Metastatic Liver Carcinoma in the Lung (tissue), 2 donors: ENCODE measurements around the genes PHACTR2, ZC2HC1B and UTRN.

DNA sequence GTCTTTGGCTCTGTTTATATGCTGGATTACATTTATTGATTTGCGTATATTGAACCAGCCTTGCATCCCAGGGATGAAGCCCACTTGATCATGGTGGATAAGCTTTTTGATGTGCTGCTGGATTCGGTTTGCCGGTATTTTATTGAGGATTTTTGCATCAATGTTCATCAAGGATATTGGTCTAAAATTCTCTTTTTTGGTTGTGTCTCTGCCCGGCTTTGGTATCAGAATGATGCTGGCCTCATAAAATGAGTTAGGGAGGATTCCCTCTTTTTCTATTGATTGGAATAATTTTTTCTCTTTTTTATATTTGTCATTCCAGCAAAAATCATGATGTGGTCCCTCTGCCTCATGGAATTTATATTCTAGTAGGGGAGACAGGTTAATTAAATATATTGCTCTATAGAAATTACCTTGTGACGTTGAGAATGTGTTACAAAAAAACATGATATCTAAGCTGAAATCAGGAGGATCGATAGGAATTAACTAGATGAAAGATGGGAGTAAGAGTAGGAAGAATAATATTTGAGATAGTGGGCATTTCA is 122.7 kb downstream of the ADGRG6 start:
- PRO-cap, 2 experiments, result no peak in any of the 2 experiments

- PRO-cap, 2 experiments, result peak in 1 of 2 experiments; most common plus-strand start chr6:142542948 (in 1)
These were observed 241.0 kb downstream of the ADGRG6 start for GRCh38 chr6:142542718-142543224.

GRCh38 chr6:142759996-142760927 is 184.7 kb downstream of the HIVEP2 start:
- PRO-cap, 2 experiments, result no peak in any of the 2 experiments

DNA sequence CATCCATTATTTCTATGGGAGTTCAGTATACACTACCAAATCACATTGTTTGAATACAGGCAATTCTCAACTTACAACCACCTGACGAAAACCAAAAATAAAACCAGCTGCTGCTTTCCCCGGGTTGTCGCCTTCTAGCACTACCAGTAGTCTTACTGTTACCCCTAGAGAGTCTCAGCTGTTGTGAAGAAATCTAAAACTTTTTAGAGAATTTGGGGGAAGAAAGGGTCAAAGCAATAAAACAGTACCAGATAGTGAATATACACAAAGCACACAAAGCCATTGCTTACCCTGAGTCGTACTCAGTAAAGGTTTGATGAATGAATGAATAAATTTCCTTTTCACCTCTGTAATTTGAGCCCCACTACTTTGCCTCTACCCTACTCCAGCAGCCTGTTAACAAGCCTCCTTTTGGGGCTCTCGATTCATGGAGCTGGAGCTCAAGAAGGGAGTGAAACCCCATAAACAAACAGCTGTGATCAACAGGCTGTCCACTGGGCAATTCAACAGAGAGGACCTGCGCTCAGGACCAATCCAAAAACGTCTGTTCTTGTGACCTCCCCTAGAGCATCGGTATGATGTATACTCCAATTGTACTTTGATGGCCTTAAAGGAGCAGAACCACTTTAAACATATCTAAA is 37.6 kb downstream of the HIVEP2 start:
- PRO-cap, 2 experiments, result no peak in any of the 2 experiments

GRCh38 chr6:142927774-142928231 is 17.2 kb downstream of the HIVEP2 start:
- PRO-cap, 2 experiments, result no peak in any of the 2 experiments

DNA sequence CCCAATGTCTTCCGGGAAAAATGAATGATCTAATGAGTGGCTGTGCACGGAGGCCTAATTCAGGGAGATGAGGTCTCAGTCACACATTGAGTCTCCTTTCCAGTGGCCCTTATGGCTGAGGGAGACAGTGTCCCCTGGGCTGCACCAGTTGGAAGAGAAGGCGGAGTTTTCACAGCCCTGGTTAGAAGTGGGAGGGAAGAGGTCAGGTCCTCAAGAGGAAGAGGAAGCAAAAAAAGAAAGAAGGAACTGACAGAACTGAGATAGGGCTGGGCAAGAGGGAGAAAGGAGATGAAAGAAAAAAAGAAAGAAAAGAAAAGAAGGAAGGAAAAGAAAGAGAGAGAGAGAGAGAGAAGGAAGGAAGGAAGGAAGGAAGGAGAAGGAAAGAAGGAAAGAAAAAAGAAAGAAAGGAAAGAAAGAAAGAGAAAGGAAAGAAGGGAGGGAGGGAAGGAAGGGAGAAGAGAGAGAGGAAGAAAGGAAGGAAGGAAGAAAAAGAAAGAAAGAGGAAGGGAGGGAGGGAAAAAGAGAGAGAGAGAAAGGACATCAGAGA is 5.1 kb upstream of the FUCA2 start:
- PRO-cap, 2 experiments, result no peak in any of the 2 experiments

GRCh38 chr6:143566958-143567405 is 55.5 kb upstream of the FUCA2 start:
- PRO-cap, 2 experiments, result no peak in any of the 2 experiments

- PRO-cap, 2 experiments, result no peak in any of the 2 experiments
These were observed 65.8 kb upstream of the FUCA2 start for GRCh38 chr6:143577214-143577905.

DNA sequence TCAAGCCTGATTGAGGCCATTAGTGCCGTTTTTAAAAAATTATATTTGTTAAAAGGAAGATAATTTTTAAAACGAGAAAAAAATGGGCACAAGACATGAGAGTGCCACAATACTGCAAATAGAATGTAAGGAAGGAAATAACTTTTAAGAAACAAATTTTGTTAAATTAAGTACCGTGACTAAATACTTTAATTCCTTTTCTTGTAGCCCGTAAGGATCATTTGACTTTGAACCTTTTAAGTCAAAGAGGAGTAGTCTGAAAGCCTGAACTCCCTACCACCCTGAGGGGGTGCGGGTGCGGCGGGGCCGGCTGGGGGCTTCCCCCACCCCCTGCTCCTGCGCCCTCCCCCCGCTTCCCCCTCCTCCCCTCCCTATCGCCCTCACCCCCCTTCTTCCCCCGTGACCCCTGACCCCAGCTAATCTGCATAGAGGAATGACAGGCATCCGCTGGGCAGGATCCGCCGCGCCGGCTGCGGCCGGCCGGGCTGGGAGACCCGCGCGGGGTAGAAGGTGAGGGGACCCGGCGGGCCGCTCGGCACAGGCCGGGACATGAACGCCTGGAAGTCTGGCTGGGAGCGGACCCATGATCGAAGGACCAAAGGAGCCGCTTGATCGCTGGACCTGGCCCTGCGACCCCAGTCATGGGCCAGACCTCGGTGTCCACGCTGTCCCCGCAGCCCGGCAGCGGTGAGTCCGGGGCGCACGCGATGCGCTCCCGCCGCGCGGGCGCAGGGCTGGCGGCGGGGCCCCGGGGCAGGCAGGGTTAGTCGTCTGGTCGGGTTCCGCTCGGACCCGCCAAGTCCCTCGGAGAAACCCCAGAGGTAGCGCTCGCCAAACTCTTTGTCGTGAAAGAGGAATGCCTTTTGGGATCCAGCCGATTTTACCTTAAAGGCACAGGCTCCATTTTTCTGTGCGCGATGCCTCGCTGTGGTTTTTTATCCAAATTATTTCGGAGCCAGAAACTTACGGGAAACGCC is at the start of gene PHACTR2:
Gene PHACTR2 (plus strand): TSS at position 443 of the 977 bp plus-strand sequence.
- PRO-cap, 2 experiments, result peak in 2 of 2 experiments; most common plus-strand start position 443 of the sequence (in 2); most common minus-strand start position 283 of the sequence (in 1)

DNA sequence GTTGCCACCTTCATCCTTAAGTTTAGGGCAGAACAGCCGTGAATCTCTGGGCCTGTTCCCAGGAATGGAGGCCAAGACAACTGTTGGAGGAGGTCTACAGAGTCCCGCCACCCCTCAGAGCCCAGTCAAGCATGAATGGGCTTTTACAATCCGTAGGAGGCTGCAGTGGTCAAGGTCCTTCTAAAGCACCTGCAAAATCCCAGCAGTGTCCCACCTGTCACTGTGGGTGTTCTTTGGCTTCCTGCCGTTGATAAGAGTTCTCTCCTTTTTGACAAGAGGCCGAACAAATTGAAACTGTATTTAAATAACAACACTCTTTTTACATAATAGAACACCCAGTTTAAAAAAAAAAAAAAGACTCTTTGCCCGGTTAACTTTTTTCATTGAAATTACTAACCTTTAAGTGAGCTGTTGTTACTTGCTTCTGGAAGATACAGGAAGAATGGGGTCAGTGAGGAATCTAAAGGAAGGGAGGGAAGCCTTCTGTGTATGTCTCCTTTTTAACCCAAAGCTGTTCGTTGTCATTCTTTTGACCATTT is 68.8 kb downstream of the PHACTR2 start:
- PRO-cap, 2 experiments, result no peak in any of the 2 experiments

GRCh38 chr6:143864360-143865021 is at the start of gene ZC2HC1B:
Gene ZC2HC1B (plus strand): TSS chr6:143864474.
- PRO-cap, 2 experiments, result no peak in any of the 2 experiments

DNA sequence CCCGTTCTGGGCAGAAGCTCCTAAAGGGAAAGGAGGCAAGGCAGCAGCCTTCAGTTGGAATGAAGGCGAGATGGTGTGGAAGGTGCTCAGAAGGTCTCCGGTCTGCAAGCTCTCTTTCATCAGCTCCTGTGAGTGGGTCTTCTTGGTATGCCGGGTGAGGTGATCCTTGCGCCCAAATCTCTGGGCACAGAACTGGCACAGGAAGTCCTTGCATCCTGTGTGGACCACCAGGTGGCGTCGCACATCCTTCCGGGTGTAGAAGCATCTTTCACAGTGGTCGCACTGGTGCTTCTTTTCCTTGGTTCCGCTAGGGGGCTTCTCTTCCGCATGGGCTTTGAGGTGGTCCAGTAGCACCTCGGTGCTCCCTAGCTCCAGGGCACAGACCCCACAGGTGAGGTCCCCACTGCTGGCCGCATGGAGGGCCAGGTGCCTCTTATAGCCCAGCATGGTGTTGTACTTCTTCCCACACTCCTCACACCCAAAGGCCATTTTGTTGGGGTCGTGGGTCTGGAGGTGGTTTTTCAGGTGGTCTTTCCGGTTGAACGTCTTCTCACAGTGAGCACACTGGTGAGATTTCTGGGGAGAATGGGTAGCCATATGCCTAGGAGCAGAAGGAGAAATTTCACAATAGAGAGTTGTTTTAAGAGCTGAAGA is 65.9 kb downstream of the PLAGL1 start:
- PRO-cap, 2 experiments, result no peak in any of the 2 experiments

DNA sequence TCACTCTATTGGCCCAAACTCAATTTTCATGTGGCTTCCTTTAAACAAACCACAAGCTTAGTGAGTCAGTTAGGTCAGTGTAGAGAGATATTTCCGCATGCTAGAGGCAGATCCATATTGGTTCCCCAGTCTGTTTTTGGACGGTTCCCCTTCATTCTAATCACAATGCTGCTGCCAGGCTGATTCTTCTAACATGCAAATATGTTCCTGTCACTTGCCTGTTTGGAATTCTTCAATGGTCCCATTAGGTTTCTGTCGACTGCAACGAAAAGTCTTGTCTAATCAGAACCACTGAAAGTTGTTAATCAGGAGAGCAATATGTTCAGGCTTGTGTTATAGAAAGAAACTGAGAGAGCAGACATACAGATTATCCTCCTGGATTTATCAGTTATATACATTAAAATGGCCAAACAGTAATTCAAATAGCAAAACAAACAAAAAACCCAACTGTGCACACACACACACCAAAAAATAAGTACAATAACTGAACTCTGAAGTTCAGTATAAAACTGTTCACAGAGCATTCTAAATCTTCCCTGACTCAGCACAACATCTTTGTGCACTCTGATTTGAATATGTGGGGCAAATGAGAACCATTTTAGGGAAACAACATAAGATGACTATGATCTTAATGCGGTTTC is 42.0 kb downstream of the PLAGL1 start:
- PRO-cap, 2 experiments, result no peak in any of the 2 experiments

DNA sequence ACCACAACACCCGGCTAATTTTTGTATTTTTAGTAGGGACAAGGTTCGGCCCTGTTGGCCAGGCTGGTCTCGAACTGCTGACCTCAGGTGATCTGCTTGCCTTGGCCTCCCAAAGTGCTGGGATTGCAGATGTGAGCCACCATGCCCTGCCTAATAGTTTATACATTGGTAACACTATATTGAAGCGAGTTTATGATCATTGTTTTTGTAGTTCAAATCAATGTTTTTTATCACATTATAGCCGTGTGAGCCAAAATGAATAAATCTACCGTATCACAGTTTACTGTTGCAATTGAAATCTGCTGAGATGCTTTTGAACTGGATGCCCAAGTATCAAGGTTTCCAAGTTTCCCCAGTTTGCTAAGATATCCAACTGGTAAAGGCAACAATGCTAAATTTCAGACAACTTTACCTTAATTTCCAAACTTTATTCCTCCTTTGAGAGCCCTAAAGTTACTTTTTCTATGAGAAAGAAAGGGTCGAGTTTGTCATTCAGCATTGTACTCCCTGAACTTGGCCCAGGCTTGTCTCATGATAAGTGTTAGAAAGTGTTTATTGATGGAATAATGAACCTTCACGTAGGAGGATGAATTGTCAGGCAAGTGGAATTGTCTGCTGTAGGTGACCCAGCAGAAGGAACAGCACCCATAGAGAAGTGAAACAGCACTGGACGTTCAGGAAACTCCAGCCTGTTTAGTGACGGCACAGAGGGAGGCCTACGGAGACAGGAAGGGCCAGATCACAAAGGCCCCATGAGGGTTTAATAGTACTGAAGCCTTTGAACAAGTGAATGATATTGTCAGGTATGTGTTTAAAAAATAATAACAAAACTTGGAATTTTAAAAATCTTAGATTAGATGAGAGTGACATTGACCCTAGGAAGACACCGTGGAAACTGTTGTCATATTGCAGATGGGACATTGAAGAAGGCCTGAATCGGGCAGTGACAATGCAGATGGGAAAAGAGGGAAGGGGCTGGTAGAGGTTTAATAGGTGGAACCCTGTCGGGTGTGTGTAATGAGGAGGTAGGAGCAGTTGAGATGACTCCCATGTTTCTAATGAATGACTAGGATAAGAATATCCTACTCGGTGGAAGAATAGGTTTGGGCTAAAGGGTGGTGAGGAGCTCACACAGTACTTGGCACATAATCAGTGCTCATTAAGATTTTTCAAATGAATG is 2.9 kb downstream of the STX11 start:
- PRO-cap, 2 experiments, result no peak in any of the 2 experiments

DNA sequence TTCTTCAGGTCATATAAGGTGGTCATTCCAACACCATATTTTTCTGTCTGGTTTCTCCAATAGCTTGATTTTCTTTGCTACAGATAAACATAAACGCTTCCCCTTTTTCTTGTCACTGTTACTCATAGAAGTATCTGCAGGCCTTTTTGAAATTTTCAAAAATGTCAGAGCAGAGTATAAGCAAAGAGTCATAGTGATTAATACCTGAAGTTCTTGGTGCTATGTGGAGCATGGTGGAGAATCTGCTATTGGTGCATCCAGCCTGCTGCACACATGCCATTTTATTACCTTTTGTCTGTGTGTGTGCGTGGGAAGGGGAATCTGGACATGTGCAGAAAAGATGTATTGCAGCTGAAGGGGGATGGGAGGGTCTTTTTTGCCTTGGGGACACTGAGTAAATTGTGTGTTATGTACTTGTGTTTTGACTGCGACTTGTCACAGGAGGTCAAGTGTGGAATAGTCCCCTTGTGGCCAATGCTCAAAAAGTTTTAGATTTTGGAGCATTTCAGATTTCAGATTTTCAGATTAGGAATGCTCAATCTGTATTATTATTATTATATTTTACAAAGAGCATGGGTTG is 19.8 kb downstream of the STX11 start:
- PRO-cap, 2 experiments, result no peak in any of the 2 experiments

GRCh38 chr6:144190460-144191025 is 40.2 kb downstream of the STX11 start:
- PRO-cap, 2 experiments, result no peak in any of the 2 experiments

- PRO-cap, 2 experiments, result no peak in any of the 2 experiments
These were observed 41.3 kb downstream of the STX11 start for GRCh38 chr6:144191658-144192028.

GRCh38 chr6:144264721-144265304 is 20.3 kb upstream of the UTRN start:
- PRO-cap, 2 experiments, result peak in 1 of 2 experiments; most common plus-strand start chr6:144265195 (in 1)

- PRO-cap, 2 experiments, result peak in 2 of 2 experiments; most common plus-strand start chr6:144285336 (in 2); most common minus-strand start chr6:144284832 (in 2)
These were observed at the start of gene UTRN for GRCh38 chr6:144284525-144285713. Gene UTRN (plus strand): TSS chr6:144285335.

- PRO-cap, 2 experiments, result no peak in any of the 2 experiments
These were observed 68.9 kb downstream of the UTRN start for GRCh38 chr6:144353766-144354611.